Jejunum (tissue), 1 donor: ENCODE results near the gene PAWR.

GRCh38 chr12:76369493-76370033 lies 21.3 kb upstream of the BBS10 start:
- PRO-cap, result no peak

GRCh38 chr12:76372951-76373605 lies 24.9 kb upstream of the BBS10 start:
- PRO-cap, result no peak

- PRO-cap, result no peak
These were observed 90.3 kb downstream of the OSBPL8 start for GRCh38 chr12:76468947-76469998.

GRCh38 chr12:76514113-76514489 lies 45.5 kb downstream of the OSBPL8 start:
- PRO-cap, result no peak

- PRO-cap, result no peak
These were observed 8.0 kb downstream of the OSBPL8 start for GRCh38 chr12:76551404-76552126.

GRCh38 chr12:76556197-76556695 lies 3.3 kb downstream of the OSBPL8 start:
- PRO-cap, result no peak

GRCh38 chr12:76739040-76739737 lies 24.7 kb upstream of the ZDHHC17 start:
- PRO-cap, result no peak

DNA sequence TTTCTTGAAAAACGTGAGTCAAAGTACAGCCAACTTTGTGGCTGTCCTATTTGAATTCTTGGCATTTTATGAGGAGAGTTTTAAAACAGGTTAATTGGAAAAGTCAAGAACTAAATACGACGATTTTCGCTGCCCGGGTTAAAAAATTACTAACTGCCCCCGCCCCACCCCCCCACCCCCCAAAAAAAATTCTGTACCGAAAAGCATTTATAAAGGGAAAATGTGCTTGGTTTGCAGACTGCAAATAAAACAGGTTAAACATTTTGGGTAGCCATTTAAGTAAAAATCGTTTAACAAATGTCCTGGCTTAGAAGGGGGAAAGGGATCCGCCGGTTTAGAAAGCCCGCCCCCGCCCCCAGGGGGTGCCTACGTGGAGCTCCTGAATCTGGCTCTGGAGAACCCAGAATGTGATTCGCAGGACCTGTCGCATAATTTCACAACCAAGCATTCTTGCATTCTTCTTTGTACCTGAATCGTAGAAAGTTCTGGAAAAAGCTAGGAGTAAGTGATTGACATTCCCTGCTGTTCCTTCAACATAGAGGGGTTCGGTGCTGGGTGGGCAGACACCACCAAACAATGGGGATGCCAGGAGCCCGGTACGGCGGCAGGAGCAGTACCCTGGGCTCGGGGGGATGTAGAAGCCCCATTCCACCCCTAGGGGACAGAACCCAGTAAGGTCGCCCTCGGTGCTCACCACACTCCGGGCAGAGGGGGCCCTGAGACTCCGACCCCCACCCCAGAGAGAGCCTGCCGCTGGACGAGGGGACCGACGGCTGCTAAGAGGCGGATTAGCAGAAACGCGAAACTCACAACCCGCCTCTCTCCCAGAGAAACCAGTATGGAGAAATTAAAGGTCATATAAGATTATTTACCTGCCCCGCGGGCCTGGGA lies 776 bp downstream of the CSRP2 start:
- PRO-cap, result no peak

- PRO-cap, result no peak
These were observed 57.0 kb upstream of the E2F7 start for GRCh38 chr12:77122255-77122817.

DNA sequence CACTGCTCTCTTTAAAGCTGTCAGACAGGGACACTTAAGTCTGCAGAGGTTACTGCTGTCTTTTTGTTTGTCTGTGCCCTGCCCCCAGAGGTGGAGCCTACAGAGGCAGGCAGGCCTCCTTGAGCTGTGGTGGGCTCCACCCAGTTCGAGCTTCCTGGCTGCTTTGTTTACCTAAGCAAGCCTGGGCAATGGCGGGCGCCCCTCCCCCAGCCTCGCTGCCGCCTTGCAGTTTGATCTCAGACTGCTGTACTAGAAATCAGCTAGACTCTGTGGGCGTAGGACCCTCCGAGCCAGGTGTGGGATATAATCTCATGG lies 113.4 kb upstream of the E2F7 start:
- PRO-cap, result no peak

DNA sequence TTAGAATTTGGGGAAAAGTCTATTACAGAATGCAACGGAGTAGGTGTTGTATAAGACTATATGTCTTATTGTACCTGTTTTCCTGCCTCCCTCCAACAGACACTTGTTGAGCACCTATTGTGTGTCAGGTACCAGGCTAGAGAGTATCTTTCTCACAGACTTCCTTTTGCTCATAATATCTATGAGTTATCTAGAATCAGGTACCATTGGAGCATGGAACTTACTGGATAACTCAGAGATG lies 323.1 kb upstream of the NAV3 start:
- PRO-cap, result no peak

DNA sequence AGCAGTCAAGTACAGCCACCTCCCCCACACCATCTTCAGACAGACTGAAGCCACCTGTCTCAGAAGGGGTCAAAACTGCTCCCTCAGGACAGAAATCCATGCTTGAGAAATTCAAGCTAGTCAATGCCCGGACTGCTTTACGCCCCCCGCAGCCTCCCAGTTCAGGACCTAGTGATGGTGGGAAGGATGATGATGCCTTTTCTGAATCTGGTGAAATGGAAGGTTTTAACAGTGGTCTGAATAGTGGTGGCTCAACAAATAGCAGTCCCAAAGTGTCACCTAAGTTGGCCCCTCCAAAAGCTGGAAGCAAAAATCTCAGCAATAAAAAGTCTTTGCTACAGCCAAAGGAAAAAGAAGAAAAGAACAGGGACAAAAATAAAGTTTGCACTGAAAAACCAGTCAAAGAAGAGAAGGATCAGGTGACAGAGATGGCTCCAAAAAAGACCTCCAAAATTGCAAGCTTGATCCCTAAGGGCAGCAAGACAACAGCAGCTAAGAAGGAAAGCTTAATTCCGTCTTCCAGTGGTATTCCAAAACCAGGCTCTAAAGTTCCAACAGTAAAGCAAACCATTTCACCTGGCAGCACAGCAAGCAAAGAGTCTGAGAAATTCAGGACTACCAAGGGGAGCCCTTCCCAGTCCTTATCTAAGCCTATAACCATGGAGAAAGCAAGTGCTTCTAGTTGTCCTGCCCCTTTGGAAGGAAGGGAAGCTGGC lies 176.1 kb downstream of the NAV3 start:
- PRO-cap, result no peak

GRCh38 chr12:78035864-78036825 lies 205.5 kb downstream of the NAV3 start:
- PRO-cap, result no peak

- PRO-cap, result no peak
These were observed 147.5 kb downstream of the PAWR start for GRCh38 chr12:79543273-79543747.

GRCh38 chr12:79690831-79691639 lies at the start of gene PAWR:
Gene PAWR, minus strand, starts transcription at chr12:79690964.
- PRO-cap, result bidirectional peak, plus-strand start at chr12:79691232, minus-strand start at chr12:79690964; bidirectional peak, plus-strand start at chr12:79691583, minus-strand start at chr12:79691420

GRCh38 chr12:79691640-79691750 lies 731 bp upstream of the PAWR start:
- PRO-cap, result no peak

GRCh38 chr12:80149441-80150249 lies 50.3 kb downstream of the OTOGL start:
- PRO-cap, result no peak

DNA sequence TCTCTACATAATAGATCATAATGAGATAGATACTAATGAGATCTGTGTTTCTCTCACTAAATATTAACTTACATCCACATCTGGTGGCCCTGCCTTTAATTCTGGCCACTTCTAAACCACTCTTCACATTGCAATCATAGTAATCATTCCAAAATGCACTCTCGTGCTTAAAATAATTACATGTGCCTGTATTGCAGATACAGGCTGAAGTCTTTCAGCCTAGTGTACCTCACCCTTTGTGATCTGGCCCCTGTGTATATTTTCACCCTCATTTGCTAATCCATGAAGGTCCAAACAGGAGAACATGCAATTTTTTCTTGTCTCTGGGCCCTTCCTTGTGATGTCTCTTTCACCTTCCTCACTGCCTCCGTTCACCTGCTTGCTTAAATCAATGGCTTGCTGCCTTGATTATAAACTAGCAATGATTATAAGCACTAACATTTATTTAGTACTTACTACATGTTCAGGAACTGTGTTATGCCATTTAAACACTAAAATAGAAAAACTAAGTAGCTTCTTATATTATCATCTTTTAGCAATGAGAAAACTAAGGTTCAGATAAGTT lies 107.9 kb downstream of the LIN7A start:
- PRO-cap, result no peak

DNA sequence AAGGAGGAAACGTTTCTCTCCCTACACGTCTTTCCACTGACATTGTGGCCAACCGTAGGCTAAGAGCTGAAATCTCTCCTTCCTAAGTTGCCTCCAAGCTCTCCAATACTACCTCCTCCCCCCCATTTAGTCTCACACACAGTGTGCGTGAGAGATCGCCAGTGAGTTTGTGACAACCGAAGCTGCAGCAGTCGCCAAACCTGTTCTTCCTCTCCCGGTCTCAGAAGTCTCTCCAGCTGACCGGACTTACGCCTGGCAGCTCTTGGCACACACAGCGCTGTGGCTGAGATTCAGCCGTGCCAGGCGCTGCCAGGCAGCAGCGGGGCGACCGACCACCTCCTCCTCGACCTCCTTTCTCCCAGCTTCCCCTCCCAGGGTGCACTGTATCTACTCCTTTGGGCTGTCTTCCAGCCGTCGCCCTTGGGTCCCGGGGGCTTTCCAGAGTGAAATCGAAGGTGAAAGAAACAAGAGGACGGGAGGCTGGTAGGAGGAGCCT lies 385 bp upstream of the TMTC2 start:
- PRO-cap, result bidirectional peak, plus-strand start at position 161 of the sequence, minus-strand start at position 222 of the sequence; bidirectional peak, plus-strand start outside the sequence, minus-strand start at position 445 of the sequence

- PRO-cap, result no peak
These were observed 118.1 kb downstream of the TMTC2 start for GRCh38 chr12:82804824-82805273.